Measurements from ENCODE around the genes LIN7A, LRRIQ1, NTS, DUSP6 and POC1B.

GRCh38 chr12:79782042-79782935, 91.5 kb upstream of the PAWR start:
- PRO-cap, result no peak
- RRBS, result no CpG with 5 or more reads among the region's 1 CpG

GRCh38 chr12:80710400-80710954, 3.0 kb downstream of the MYF6 start:
- PRO-cap, result no peak
- RRBS, result no CpG with 5 or more reads among the region's 5 CpGs

- PRO-cap, result no peak
- RRBS, result no CpG with 5 or more reads among the region's 50 CpGs
These were observed at the start of gene LIN7A for GRCh38 chr12:80937413-80938324. Gene LIN7A, minus strand, starts transcription at chr12:80937934.

GRCh38 chr12:82659899-82660246, 26.8 kb upstream of the TMTC2 start:
- PRO-cap, result no peak
- RRBS, result no CpG with 5 or more reads among the region's 1 CpG

GRCh38 chr12:85035954-85036728, at the start of gene LRRIQ1:
Gene LRRIQ1, plus strand, starts transcription at chr12:85036351.
- PRO-cap, result bidirectional peak, plus-strand start at chr12:85036418, minus-strand start at chr12:85036261; bidirectional peak, plus-strand start at chr12:85036630, minus-strand start at chr12:85036596
- RRBS, result under 1% methylated on average over 4 of the region's 23 CpGs

DNA sequence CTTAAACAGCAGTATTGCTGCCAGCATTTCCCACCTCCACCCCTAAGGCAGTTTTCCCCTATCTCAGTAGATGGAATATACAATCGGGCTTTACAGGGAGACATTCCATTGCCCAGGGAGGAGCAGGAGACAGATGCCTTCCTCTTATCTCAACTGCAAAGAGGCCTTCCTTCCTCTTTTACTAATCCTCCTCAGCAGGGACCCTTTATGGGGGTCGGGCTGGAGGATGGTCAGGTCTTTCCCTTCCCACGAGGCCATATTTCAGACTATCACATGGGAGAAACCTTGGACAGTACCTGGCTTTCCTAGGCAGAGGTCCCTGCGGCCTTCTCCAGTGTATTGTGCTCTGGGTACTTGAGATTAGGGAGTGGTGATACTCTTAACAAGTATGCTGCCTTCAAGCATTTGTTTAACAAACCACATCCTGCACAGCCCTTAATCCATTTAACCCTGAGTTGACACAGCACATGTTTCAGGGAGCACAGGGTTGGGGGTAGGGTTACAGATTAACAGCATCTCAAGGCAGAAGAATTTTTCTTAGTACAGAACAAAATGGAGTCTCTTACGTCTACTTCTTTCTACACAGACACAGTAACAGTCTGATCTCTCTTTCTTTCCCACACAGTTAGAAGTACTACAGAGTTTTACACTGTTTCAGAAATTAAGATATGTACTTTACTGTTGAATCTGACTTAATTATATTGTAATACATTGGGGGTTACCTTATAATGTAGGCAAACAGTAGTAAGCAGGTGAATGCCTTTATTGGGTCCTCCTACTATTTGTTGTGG, 189.5 kb downstream of the ALX1 start:
- PRO-cap, result no peak
- RRBS, result no CpG with 5 or more reads among the region's 5 CpGs

GRCh38 chr12:85736191-85736521, 100.1 kb downstream of the RASSF9 start:
- PRO-cap, result no peak
- RRBS, result no CpG with 5 or more reads among the region's 3 CpGs

DNA sequence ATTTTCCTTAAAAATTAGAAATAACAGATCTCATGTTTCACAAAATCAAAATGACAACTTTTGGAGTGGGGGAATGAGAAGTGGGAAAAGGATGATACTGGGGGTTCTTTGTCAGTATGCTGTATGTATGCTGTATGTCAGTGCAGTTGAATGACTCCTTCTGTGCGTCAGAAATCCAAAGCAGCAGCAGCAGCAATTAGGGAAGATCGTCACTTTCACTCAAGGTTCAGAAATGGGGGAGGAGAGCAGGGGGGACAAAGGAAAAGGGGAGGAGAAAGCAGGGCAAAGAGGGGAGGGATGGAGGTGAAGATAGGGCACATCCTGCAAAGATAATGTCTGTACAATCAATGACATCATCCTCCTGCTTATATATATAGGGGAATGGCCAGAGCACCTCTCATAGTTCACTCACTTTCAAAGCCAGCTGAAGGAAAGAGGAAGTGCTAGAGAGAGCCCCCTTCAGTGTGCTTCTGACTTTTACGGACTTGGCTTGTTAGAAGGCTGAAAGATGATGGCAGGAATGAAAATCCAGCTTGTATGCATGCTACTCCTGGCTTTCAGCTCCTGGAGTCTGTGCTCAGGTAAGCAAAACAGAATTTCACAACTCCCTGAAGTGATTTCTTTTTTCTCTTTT, at the start of gene NTS:
Gene NTS (plus strand): TSS at position 400 of the 634 bp plus-strand sequence.
- PRO-cap, result no peak
- RRBS, result no CpG with 5 or more reads among the region's 3 CpGs

- PRO-cap, result no peak
- RRBS, result no CpG with 5 or more reads among the region's 7 CpGs
These were observed 136.9 kb downstream of the MGAT4C start for GRCh38 chr12:86119332-86119630.

DNA sequence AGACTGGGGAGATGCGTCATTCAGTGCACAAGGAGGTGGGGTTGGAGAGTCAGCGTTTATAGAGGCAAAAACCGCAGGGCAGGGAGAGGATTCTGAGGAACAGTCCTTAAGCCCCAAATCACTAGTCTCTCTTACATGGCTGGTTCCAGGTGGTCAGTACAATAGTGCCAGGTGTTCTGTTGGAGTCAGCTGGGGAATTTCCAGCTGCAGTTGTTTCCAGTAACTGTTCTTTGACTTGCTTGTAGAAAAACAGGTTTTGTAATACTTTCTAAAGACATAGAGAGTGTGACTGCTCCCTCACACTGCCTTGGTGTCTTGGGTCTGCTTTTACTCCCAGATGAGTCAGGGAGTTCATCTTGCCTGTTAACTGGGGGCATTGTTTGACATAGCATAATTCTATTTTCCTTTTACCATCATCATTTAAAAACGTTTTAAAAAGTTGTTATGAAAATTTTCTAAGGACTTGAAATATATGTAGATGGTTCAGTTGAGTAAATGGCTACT, 192.2 kb downstream of the TMTC3 start:
- PRO-cap, result no peak
- RRBS, result no CpG with 5 or more reads among the region's 4 CpGs

DNA sequence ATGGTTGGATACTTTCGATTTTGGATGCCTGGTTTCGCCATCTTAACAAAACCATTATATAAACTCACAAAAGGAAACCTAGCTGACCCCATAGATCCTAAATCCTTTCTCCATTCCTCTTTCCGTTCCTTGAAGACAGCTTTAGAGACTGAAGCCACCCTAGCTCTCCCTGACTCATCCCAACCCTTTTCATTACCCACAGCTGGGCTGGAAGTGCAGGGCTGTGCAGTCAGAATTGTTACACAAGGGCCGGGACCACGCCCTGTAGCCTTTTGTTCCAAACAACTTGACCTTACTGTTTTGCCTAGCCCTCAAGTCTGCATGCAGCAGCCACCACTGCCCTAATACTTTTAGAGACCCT, 208.9 kb downstream of the KITLG start:
- PRO-cap, result no peak
- RRBS, result no CpG with 5 or more reads among the region's 5 CpGs

- PRO-cap, result no peak
- RRBS, result no CpG with 5 or more reads among the region's 14 CpGs
These were observed 332.7 kb downstream of the DUSP6 start for GRCh38 chr12:89019394-89020131.

DNA sequence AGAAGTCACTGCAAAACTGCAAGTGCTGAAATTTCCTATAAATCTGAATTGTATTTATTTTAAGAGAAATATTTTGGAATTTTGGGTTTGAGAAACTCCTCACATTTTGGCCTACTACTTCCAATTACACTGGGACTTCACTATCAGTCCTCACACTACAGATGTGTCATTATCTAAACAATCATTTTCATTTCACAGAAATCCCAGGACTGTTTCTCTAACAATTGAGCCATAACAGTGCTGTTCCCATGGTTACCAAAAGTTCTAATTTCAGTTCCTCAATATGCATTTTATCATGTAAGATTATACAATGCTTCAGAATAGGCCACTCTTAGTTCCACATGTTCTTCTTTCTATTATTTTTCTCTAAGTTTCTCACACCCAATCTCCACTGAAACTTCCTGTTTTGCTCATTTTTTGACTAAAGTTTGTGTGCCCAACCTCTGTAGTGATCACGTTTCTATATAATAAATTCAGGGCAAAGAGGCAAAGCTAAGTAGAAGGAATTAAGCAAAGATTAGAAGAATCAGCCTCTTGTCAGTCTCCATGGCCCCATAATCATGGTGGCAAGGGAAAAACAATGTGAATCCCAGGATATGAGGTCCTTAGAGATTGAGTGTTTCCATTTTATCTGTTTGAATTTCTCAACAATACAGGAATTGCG, 185.8 kb downstream of the DUSP6 start:
- PRO-cap, result no peak
- RRBS, result no CpG with 5 or more reads among the region's 2 CpGs

DNA sequence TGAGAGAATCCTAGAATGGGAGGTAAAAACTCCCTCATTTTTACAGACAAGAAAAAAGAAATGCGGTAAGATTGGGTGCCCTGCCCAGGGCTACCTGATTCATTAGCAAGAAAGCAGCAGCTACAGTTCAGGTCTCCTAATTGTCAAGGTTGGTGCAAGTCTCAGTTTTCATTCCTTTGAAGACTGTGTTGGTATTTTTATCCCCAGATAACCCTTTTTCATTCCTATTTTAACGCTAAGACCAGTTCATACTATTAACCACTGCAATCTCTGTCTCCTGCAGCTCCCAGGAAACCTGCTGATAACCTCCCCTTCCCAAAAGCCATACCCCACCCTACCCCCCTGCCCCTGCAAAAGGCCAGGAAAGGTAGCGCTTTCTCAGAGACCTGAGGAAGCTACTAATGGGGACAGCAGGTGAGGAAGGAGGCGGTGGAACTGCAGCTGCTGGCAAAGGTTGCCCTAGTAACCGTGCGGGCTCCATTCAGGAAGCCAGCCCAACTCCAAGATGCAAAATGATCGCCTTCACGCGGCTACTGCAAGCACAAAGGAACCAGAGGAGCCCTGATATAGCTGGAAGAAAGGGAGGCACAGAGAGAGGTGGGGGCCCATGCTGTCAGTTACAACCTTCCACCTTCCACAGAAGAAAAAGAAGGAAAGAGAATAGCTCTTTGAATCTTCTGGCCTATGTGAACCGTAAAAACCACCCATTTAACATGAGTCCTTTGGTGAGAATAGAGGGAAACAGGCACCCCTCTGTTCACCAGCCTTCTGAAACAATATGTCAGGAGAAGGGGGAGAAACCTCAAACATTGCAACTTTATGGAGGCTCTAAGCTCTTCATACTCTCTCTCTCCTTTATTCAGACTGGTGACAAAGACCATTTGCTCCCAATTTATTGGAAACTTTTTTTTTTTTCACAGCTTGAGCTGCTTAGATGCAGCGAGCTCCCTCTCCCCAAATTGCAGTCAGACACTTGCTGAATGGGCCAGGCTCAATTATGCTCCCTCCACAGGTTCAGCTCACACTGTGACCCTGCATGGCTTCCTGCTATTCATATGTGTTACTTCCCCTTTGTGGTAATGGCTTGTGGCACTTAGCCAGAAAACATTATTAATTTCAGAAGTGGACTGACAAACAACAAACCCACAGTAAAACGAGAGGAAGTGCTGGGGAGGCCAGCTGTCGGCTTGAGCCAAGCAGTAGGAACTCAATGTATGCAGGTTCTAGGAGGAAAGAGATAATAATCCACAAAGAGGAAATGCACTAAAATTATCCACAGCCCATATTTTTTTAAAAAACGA, 6.4 kb downstream of the DUSP6 start:
- PRO-cap, result bidirectional peak, plus-strand start outside the sequence, minus-strand start at position 1,212 of the sequence
- RRBS, result no CpG with 5 or more reads among the region's 14 CpGs

GRCh38 chr12:89352136-89352574, at the start of gene DUSP6:
Gene DUSP6, minus strand, starts transcription at chr12:89352501.
- PRO-cap, result bidirectional peak, plus-strand start at chr12:89352254, minus-strand start at chr12:89352256; bidirectional peak, plus-strand start at chr12:89352715, minus-strand start at chr12:89352497
- RRBS, result 2% methylated on average over 3 of the region's 23 CpGs

DNA sequence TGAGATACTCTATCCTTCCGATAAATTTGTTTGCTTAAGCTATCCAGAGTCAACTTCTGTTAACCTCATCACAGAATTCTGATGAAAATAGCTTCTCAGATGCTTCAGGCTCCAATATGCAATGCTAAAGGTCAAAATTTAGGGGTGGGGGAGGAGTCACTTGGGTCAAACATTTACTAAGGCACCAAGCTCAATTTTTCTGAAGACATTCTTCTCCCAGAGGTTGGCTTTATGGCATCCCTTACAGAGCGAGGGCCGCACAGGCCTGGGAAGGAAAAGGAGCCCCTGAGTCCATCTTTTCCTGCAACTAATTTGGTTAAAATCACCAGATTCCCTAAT, 27.2 kb upstream of the DUSP6 start:
- PRO-cap, result no peak
- RRBS, result no CpG with 5 or more reads among the region's 3 CpGs

- PRO-cap, result no peak
- RRBS, result no CpG with 5 or more reads among the region's 2 CpGs
These were observed 75.7 kb downstream of the GALNT4 start for GRCh38 chr12:89448824-89449324.

DNA sequence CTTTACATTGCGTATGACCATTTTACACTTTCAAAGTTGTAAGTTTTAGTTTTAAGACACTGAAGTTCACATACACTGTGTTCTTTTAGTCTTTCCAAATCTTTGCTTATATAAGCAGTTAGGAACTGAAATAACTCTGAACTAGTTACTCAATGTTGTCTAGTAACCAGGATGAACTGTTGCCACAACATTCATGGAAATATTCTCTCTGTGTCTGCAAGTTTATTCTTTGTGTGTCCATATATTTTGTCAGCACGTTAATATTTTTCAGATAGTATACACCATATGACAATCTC, 71.0 kb downstream of the GALNT4 start:
- PRO-cap, result no peak
- RRBS, result no CpG with 5 or more reads among the region's 2 CpGs

DNA sequence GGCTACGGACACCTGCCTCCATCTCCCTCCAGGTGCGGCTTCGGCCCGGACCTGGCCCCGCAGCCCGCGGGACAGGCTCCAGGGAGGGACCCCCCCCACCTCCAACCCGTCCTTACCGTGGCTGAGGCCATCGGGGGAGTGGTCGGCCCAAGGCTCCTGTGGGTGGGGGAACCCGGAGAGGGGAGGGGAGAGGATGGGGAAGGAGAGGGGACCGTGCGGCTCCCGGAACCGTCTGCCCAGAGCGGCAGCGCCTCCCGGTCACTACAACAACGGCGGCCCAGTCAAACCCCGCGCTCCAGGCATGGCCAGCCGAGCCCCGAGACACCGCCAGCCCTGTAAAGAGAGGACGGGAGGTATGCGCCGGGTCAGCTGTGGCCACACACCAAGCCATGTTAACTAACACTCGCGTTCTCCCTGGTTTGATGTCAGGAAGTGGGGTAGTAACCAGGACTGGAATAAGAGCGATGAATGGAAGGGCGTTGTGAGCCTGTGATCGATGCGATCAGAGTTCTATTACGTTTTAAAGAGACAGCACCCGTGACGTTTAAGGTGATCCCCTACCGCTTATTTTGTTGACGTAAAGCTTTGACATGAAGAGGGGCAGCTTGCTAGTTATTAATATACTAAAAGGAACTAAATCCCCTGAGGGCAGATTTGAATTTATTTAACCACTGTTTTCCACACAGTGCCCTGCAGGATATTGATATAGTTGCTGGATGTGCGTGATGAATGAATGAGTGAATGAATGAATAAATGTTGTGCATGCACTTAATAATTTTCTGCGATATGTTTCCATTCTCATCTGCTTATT, at the start of gene POC1B:
Gene POC1B (minus strand): TSS at position 283 of the 811 bp plus-strand sequence.
- PRO-cap, result bidirectional peak, plus-strand start at position 228 of the sequence, minus-strand start at position 260 of the sequence
- RRBS, result under 1% methylated on average over 11 of the region's 42 CpGs

DNA sequence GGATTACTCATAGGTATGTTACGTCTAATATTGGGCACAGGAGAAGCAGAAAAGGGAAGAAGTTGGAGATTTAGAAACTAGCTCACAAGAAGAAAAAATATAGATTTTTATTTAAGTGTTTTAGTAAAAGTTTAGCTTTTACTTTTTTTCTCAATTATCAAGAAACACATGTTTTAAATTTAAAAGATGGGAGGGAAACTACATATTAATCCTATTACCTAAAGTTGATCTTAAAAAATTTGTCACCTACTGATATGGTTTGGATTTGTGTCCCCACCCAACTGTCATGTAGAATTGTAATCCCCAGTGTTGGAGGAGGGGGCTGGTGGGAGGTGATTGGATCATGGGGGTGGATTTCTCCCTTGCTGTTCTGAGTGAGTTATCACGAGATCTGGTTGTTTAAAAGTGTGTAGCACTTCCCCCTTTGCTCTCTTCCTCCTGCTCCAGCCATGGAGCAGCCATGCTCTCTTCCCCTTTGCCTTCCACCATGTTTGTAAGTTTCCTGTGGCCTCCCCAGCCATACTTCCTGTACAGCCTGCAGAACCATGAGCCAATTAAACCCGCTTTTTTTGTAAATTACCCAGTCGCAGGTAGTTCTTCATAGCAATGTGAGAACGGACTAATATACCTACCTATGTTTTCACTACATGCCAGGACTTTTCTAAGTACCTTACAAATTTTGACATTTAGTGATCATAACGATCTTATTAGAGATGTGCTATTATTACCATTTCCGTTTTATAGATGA, 2.5 kb upstream of the POC1B start:
- PRO-cap, result no peak
- RRBS, result no CpG with 5 or more reads among the region's 7 CpGs